Foreskin keratinocyte (primary cell): ENCODE measurements around a stretch of chr9.

DNA sequence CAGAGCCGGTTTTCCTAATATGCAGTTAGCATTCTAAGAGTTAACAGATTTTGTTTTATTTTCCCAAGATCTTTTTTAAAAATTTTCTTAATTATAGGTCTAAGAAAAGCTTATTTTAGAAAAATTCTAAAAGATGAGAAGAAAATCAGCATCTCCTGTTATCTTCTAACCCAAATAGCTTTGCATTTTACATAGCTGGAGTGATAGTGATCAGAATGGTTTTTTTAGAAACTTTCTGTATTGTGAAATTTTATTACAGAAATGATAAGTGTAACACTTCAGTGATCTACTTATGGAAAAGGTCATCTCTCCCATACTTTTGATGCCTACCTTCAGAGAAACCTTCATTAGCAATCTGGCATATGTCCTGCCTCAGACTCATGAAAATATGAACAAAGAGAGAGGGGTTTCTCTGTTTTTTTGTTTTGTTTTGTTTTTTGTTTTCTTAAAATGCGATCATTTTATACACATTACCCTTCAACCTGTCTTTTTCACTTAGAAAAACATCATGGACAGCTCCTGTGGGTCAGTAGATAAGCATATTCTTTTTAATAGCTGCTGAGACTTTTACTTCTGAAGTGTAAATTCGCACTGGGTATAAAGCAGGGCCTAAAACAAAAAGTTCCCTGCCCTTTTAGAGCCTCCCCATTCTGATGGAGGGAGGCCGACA, 18.9 kb downstream of the SECISBP2 start:
- RAMPAGE, total RNA: no peak

DNA sequence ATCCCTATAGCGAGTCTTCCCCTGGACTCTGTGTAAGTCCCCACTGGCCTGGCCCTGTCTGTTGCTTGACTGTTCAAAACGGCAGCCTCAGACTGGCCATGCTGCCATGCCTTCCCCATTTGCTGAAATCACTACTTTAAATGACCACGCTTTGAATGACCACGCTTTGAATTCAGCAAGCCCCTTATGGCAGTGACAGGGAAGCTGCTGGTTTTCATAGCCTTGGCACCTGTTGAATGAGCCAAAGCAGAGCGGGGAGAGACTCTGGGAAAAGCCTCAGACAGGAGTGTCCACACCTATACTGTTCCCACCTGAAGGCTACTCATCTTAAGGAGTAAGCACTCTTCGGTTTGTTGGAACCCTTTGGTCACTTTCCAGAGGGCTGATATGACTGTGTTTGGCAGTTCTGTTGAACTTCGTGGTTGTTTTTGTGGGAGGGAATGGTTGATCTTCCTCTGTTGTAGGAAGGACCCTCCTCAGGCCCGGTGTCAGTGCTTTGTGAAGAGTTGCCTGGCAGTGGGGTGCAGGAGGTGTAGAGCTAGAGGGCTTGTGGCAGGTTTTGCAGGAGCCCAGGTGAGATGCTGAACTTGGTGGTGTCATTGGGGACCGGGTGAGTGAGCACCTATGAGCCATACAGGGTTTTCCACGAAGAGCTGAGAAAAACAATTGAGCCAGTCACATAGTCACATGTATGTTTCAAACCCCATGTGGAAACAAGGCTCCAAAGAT, 27.0 kb downstream of the SECISBP2 start:
- RAMPAGE, total RNA: no peak

DNA sequence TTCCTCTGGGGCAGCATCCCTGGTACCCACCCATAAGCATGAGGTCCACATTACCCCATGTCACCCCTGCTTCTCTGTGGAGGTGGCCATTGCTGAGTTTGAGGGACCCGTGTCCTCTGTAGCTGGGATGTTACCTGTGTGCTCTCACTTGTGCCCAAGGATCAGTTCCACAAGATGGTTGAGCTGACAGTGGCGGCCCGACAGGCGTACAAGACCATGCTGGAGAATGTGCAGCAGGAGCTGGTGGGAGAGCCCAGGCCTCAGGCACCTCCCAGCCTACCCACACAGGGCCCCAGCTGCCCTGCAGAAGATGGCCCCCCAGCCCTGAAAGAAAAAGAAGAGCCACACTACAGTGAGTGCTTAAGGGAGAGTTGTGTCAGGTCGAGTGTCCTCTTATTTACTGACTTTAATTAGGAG, 39.5 kb downstream of the SECISBP2 start:
- RAMPAGE, total RNA: no peak

DNA sequence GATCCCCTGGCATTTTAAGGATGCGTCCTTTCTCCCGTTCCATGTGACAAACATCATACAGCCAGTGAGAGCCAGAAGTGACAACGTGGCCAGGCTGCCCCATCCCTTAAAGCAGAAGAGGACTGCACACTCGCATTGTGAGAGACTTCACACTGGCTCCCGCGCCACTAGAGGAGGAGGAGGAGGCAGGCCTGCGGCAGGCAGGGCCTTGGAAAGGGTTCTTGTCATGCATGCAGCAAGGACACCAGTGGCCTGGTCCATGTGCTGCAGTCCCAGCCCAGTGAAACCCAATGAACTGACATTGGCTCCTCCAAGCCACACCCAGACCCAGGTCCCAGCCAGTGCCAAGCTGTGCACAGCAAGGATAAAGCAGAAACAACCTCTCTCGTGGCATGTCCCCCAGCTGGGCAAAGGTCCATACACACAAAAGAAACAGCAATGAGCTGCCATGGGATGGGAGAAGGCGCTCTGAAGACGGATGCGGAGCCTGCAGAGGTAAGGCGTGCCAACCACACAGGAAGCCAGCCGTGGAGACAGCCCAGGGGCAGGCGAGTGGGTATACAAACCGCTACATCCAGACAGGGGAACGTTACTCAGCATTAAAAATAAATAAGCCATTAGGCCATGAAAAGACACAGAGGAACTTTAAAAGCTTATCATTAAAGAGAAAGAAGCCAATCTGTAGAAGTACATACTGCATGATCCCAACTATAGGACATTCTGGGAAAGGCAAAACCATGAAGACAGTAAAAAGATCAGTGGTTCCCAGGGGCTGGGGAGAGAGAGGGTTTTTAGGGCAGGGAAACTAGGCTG, 89.2 kb downstream of the SEMA4D start:
- RAMPAGE, total RNA: no peak

- RAMPAGE, total RNA: no peak
Observed at GRCh38 chr9:89435188-89436095, 62.5 kb downstream of the SEMA4D start.

DNA sequence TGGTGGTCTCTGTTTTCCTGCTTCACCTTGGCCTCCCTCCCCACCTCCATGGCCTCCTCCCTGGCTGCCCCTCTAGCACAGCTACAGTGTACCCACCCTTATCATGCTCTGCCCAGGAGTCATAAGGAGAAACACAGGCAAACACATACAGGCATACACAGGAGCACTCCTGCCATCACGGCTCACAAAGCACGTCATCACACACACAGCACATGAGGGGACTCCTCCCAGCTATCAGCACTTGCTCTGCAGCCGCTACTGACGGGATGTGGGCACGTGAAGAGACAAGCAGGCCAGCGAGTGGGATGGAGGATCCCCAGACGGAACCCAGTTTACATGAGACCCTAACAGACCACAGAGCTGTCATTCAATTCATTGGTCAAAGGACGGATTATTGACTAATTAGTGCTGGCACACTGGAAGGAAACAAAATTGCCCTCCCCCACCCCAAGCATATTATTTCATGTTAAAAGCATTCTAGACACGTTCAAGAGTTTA, 53.7 kb downstream of the SEMA4D start:
- RAMPAGE, total RNA: no peak

- RAMPAGE, total RNA: no peak
Observed at GRCh38 chr9:89477361-89477784, 20.5 kb downstream of the SEMA4D start.

DNA sequence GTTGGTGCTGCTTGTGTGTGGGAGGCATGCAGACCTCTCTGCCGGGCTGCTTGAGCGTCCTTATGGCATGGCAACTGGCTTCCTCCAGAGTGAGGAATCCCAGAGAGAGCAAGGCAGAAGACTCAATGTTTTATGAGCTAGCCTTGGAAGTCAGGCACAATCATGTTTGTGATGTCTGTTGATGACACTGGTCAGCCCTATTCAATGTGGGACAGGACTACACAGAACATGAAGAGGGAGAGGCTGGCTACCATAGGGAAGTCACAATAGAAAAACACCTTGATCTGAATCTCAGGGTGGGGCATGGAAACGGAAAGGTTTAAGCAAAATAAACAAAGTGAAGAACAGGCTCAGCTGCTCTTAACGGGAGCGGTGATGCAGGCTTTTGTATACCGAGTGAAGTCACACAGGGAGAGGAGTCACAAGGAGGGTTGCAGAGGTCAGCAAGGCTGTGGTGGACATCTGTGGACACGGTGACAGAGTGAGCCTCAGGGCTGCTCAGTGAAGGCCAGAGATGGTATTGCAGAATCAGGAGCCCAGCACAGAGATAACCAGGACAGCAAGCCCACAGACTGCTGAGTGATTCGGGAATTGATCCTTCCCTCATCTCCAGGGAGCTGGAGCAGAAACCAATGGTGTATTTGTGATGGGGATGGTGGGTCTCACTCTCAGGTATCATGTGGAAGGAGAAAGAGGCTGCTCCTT, 30.6 kb upstream of the SEMA4D start:
- RAMPAGE, total RNA: no peak

- RAMPAGE, total RNA: no peak
Observed at GRCh38 chr9:89647968-89648765, 43.4 kb downstream of the GADD45G start.

GRCh38 chr9:89666812-89667441, 62.1 kb downstream of the GADD45G start:
- RAMPAGE, total RNA: no peak

- RAMPAGE, total RNA: no peak
Observed at GRCh38 chr9:89712132-89712572, 107.3 kb downstream of the GADD45G start.

DNA sequence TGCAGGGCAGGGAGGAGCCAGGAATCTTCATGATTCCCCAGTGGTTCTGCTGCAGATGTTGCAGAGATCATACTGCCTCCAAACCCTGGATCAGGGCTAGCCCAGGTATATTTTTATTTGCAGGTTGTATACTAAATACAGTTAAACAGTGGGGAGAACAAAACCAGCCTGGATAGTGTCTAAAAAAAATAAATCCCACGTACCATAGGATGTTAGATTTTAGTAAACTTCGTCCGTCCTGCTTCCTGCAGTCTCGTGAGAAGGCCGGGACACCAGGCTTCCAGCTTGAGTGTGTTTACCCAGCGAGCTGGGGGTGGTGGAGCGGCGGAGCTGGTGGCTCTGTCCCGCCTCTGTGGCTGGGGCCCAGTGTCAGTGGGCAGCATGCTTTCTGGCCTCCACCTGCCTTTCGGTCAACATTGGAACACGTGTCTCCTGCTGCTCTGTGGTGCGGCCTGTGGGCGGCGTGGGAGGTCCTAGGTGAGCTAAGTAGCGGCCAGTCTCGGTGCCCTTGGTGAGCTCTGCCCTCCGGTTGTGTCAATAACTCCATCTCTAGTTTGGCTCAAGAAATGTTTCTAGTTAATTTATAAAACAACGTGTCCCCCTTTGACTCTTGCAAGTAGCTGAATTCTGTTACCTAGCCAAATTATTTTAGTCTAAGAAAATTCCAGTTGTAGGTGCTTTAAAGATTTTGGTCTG, 125.8 kb downstream of the GADD45G start:
- RAMPAGE, total RNA: no peak

DNA sequence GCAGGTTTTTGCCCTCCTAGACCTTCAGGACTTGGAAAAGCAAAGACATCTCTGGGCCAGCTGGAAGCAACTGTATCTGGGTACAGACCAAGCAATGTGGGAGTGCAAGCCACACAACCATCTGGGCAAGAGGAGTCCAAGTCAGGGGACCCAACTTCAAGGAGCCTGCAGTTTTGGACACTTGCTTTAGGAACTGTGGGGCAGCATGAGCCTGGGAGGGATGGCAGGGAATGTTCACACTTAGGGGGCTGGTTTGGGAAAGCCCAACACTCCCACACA, 323.3 kb downstream of the GADD45G start:
- RAMPAGE, total RNA: no peak

GRCh38 chr9:89941994-89942309, 337.1 kb downstream of the GADD45G start:
- RAMPAGE, total RNA: no peak

DNA sequence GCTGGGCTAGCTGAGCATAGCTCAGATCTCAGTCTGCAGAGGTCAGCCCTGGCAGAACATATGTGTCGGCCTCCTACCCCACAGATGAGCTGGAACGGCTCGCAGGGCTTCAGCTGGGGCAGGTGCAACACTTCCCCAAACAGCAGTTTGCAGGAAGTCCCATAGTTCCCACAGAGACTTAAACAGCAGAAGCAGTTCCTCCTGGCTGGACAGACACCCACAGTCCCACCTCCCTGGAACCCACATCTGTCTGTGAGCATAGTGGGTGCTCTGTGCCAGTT, 404.6 kb downstream of the GADD45G start:
- RAMPAGE, total RNA: no peak

DNA sequence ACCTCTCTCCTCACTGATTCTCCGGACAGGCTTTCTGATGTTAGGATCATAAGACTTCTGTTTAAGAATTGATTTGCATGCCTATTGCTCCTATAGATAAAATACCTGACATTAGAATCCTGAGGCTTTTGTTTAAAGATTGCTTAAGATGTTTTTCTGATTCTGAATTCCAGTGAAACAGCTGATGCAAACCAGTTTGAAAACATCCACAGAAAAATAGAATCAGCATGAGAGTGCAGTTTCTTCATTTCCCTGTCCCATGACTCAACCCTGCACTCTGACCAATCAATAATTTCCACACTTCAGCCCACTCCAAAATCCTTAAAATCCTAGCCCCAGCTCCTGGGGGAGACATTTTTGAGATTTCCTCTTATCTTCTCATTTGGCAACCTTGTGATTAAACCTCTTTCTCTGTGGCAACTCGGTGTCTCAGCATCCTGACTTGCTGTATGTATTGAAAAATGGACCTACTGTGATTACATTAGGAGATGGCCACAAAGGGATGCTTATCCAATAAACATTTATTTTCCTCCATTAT, 310.4 kb downstream of the DIRAS2 start:
- RAMPAGE, total RNA: no peak

DNA sequence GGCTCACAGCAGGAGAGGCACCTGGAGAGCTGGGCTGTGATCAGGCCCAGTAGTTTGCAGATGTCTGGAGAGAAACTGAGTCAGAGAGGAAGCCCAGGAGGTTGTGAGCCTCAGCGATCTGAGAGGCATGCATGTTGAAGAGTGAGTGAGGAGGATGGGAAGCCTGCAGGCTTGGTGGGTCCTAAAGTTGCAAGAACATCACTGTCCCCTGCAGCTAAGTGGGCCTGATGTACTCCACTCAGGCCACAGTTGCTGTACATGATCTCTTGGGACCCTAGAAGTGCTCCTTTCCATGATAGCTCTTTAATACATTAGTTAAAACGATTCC, 52.6 kb downstream of the SYK start:
- RAMPAGE, total RNA: no peak

GRCh38 chr9:90920892-90921667, 119.5 kb downstream of the SYK start:
- RAMPAGE, total RNA: no peak

GRCh38 chr9:90935047-90935603, 133.5 kb downstream of the SYK start:
- RAMPAGE, total RNA: no peak

- RAMPAGE, total RNA: no peak
Observed at GRCh38 chr9:91117283-91117907, 244.3 kb downstream of the AUH start.